ENCODE measurements around a stretch of chr17.

GRCh38 chr17:63399681-63400264 is 46.3 kb downstream of the CYB561 start:
- RAMPAGE, long total RNA = no peak
- RRBS = no CpG with 5 or more reads among the region's 5 CpGs
PRO-cap:
- standard = no peak
- CoPRO, capped RNA only, 2 experiments = no peak in any of the 2 experiments
- CoPRO, capped and uncapped RNA, 2 experiments = no peak in any of the 2 experiments
- CoPRO, uncapped RNA only, 2 experiments = no peak in any of the 2 experiments
CAGE:
- cytosol, long polyA plus RNA = no peak
- long polyA plus RNA = no peak
- nucleolus, long total RNA = no peak
- nucleus, long polyA plus RNA = no peak

DNA sequence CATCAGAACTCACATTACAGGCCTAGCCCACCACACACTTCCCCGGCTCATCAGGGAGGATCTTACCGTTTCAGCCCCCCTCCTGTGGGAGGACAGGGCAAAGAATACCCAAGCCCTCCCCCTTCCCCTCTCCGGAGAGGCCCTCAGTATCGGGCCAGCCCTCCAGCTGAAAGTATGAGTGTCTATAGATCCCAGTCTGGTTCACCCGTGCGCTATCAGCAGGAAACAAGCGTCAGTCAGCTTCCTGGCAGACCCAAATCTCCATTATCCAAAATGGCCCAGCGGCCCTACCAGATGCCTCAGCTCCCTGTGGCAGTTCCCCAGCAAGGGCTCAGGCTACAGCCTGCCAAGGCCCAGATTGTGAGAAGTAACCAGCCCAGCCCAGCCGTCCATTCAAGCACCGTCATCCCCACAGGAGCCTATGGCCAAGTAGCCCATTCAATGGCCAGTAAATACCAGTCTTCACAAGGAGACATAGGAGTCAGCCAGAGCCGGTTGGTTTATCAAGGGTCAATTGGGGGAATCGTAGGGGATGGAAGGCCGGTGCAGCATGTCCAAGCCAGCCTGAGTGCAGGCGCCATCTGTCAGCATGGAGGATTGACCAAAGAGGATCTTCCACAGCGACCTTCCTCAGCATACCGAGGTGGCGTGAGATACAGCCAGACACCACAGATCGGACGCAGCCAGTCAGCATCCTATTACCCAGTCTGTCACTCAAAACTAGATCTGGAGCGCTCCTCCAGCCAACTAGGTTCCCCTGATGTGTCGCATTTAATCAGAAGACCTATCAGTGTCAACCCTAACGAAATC is 25.4 kb downstream of the CYB561 start:
- RAMPAGE, long total RNA = no peak
- RRBS = 12% methylated on average over 3 of the region's 22 CpGs
PRO-cap:
- standard = no peak
- CoPRO, capped RNA only, 2 experiments = no peak in any of the 2 experiments
- CoPRO, capped and uncapped RNA, 2 experiments = no peak in any of the 2 experiments
- CoPRO, uncapped RNA only, 2 experiments = no peak in any of the 2 experiments
CAGE:
- cytosol, long polyA plus RNA = no peak
- long polyA plus RNA = no peak
- nucleolus, long total RNA = no peak
- nucleus, long polyA plus RNA = no peak

GRCh38 chr17:63445474-63445993 is 572 bp downstream of the CYB561 start:
- RAMPAGE, long total RNA = no peak
- RRBS = no CpG with 5 or more reads among the region's 32 CpGs
PRO-cap:
- standard = no peak
- CoPRO, capped RNA only, 2 experiments = no peak in any of the 2 experiments
- CoPRO, capped and uncapped RNA, 2 experiments = no peak in any of the 2 experiments
- CoPRO, uncapped RNA only, 2 experiments = no peak in any of the 2 experiments
CAGE:
- cytosol, long polyA plus RNA = no peak
- long polyA plus RNA = no peak
- nucleolus, long total RNA = no peak
- nucleus, long polyA plus RNA = no peak

DNA sequence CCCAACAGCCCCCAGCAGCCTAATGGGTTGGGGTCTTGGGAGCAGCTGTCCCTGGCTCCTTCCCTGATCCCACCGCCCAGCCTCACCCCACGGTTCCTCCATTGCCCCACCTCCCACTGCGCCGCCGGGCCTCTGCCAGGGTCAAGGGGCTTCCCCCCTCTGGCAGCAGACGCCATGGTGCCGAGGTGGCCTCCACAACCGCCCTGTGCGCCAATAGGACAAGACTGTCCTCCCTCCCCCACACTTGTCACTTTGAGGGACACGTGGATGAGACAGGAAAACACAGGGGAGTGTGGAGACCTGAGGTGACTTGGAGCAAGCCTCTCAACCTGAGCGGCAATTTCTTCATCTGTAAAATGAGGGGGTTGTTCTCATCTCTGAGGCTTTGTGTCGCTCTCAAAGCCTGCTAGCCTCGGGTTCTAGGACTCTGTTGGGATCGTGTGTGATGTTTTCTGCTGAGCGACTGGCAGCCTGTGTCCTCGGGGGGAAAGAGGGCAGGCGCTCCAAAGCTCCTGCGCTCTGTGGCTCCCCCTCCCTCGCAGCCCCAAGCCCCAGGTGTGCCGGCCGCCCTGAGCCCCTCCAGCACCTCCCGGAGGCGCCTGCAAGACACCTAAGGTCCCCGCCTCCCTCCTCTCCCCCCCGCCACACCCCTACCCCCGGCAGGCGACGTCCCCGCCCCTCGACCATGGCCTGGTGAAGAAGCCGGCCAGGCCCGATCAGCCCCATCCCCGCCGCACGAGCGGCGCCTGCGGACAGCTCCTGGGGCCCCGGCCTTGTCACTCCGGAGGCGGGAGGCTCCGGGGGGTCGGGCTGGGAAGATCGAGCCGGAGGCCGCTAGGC is 728 bp upstream of the ACE start:
- RAMPAGE, long total RNA = no peak
- RRBS = 12% methylated on average over 18 of the region's 46 CpGs
PRO-cap:
- standard = unidirectional peak, plus-strand start at position 725 of the sequence
- CoPRO, capped RNA only, 2 experiments = peak in 2 of 2 experiments; most common plus-strand start position 686 of the sequence (in 2); most common minus-strand start position 362 of the sequence (in 1)
- CoPRO, capped and uncapped RNA, 2 experiments = no peak in any of the 2 experiments
- CoPRO, uncapped RNA only, 2 experiments = no peak in any of the 2 experiments
CAGE:
- cytosol, long polyA plus RNA = no peak
- long polyA plus RNA = no peak
- nucleolus, long total RNA = no peak
- nucleus, long polyA plus RNA = no peak

- RAMPAGE, long total RNA = no peak
- RRBS = no CpG with 5 or more reads among the region's 3 CpGs
PRO-cap:
- standard = no peak
- CoPRO, capped RNA only, 2 experiments = no peak in any of the 2 experiments
- CoPRO, capped and uncapped RNA, 2 experiments = no peak in any of the 2 experiments
- CoPRO, uncapped RNA only, 2 experiments = peak in 1 of 2 experiments; most common plus-strand start chr17:63611725 (in 1); most common minus-strand start chr17:63611679 (in 1)
CAGE:
- cytosol, long polyA plus RNA = no peak
- long polyA plus RNA = no peak
- nucleolus, long total RNA = no peak
- nucleus, long polyA plus RNA = no peak
These were observed 10.7 kb downstream of the TACO1 start for GRCh38 chr17:63611356-63611890.

- RAMPAGE, long total RNA = no peak
- RRBS = 2% methylated on average over 19 of the region's 52 CpGs
PRO-cap:
- standard = bidirectional peak, plus-strand start at chr17:63622860, minus-strand start at chr17:63622761
- CoPRO, capped RNA only, 2 experiments = no peak in any of the 2 experiments
- CoPRO, capped and uncapped RNA, 2 experiments = no peak in any of the 2 experiments
- CoPRO, uncapped RNA only, 2 experiments = no peak in any of the 2 experiments
CAGE:
- cytosol, long polyA plus RNA = no peak
- long polyA plus RNA = no peak
- nucleolus, long total RNA = no peak
- nucleus, long polyA plus RNA = no peak
These were observed 389 bp downstream of the MAP3K3 start for GRCh38 chr17:63622633-63622978.

GRCh38 chr17:63740818-63741212 is 784 bp downstream of the STRADA start:
- RAMPAGE, long total RNA = no peak
- RRBS = no CpG with 5 or more reads among the region's 6 CpGs
PRO-cap:
- standard = no peak
- CoPRO, capped RNA only, 2 experiments = no peak in any of the 2 experiments
- CoPRO, capped and uncapped RNA, 2 experiments = no peak in any of the 2 experiments
- CoPRO, uncapped RNA only, 2 experiments = no peak in any of the 2 experiments
CAGE:
- cytosol, long polyA plus RNA = no peak
- long polyA plus RNA = no peak
- nucleolus, long total RNA = no peak
- nucleus, long polyA plus RNA = no peak

DNA sequence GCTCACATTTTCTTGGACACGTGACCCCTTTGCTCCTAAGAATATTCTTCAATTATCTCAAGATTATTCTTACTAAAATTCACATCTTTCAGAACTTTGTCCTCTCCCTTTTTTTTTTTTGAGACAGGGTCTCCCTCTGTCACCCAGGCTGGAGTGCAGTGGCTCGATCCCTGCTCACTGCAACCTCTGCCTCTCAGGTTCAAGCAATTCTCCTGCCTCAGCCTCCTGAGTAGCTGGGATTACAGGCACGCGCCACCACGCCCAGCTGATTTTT is 8.8 kb upstream of the STRADA start:
- RAMPAGE, long total RNA = no peak
- RRBS = no CpG with 5 or more reads among the region's 5 CpGs
PRO-cap:
- standard = no peak
- CoPRO, capped RNA only, 2 experiments = no peak in any of the 2 experiments
- CoPRO, capped and uncapped RNA, 2 experiments = no peak in any of the 2 experiments
- CoPRO, uncapped RNA only, 2 experiments = no peak in any of the 2 experiments
CAGE:
- cytosol, long polyA plus RNA = no peak
- long polyA plus RNA = no peak
- nucleolus, long total RNA = no peak
- nucleus, long polyA plus RNA = no peak

DNA sequence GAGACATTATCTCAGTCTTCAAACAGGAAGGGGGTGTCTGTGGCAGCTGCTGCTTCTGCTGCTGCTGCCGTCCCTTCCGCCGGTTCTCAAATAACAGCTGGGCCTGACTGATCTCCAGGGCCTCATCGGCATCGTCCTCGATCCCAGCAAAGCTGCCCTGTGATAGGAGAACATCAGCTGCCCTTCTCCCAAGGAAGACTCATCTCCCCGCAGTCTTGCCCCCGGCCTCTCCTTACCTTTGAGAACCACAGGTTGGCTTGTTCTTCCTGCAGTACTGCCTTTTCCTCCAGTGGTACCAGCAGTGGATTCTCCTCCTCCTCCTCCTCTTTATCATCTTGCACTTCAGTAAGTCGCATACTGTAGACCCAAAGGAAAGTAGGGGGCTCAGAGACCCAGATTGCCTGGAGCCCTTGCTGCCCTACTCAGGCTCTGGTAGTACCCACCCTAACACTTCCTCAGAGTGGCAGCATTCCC is 5.7 kb upstream of the PSMC5 start:
- RAMPAGE, long total RNA = no peak
- RRBS = no CpG with 5 or more reads among the region's 9 CpGs
PRO-cap:
- standard = no peak
- CoPRO, capped RNA only, 2 experiments = no peak in any of the 2 experiments
- CoPRO, capped and uncapped RNA, 2 experiments = peak in 1 of 2 experiments; most common plus-strand start position 82 of the sequence (in 1)
- CoPRO, uncapped RNA only, 2 experiments = peak in 1 of 2 experiments; most common plus-strand start position 235 of the sequence (in 1); most common minus-strand start position 92 of the sequence (in 1)
CAGE:
- cytosol, long polyA plus RNA = no peak
- long polyA plus RNA = no peak
- nucleolus, long total RNA = no peak
- nucleus, long polyA plus RNA = no peak

DNA sequence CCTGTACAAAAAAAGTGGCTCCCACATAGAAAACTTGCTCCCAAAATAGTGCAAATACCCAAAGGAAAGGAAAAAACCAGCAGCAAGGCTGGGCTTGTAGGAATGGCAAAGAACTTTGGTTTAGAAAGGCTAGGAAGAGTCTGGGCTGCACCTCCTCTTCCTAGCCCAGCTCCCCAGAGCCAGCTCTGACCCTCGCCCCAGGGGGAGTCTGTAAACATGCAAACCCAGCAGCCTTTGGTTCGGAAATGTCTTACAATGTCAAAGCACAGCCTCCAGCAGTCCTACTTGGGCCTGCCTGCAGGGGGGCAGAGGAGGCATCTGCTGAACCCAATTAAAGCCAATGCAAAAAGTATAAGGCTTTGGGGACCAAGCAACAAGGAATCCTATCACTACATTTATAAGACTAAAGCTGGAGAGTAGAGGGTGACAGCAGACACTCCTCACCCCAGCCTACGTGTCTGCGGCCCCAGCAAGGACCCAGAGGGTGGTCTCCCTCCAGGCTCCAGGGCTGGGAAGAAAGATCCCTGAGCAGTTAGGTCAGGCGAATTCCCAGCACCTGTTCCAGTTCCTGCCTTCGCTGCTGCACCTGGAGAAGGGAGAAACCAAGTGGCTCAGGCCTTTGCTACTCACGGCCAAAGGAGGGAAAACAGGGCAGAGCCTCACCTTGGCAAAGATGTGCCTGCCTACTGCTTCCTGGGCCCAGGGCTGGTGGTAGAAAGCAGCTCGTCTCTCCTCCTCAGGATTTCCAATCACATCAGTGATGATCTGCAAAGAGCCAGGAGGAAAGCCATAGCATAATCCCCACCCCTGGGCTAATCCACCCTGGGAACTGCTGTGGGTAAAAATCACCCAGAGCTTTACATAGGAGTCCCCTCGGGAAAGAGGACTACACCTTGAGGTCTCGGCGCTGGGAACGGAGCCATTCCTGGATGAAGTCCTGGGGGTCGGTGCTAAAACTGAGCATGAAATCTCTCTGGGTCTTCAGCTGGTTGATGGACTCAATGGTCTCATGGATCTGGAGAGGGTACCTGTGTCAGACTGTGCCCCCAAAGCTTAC is 5.3 kb upstream of the FTSJ3 start:
- RAMPAGE, long total RNA = no peak
- RRBS = no CpG with 5 or more reads among the region's 13 CpGs
PRO-cap:
- standard = no peak
- CoPRO, capped RNA only, 2 experiments = no peak in any of the 2 experiments
- CoPRO, capped and uncapped RNA, 2 experiments = no peak in any of the 2 experiments
- CoPRO, uncapped RNA only, 2 experiments = peak in 2 of 2 experiments; most common plus-strand start position 400 of the sequence (in 1); most common minus-strand start position 122 of the sequence (in 1)
CAGE:
- cytosol, long polyA plus RNA = no peak
- long polyA plus RNA = no peak
- nucleolus, long total RNA = no peak
- nucleus, long polyA plus RNA = no peak

DNA sequence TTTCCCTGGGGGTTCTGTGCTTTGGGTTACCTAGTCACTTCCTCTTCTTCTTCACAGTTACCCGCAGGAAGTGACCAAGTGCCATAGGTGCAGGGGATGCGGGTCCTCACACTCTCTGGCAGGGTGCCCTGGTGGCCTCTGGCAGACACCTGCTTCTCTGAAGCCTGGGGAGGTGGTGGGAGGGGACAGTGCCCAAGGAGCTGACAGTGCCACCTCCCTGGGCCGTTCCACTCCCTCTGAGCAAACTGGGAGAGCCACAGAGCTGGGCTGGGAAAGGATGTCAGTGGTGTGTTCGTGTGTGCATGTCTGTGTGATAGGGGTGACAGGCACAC is 18.2 kb downstream of the SCN4A start:
- RAMPAGE, long total RNA = no peak
- RRBS = no CpG with 5 or more reads among the region's 4 CpGs
PRO-cap:
- standard = no peak
- CoPRO, capped RNA only, 2 experiments = no peak in any of the 2 experiments
- CoPRO, capped and uncapped RNA, 2 experiments = no peak in any of the 2 experiments
- CoPRO, uncapped RNA only, 2 experiments = no peak in any of the 2 experiments
CAGE:
- cytosol, long polyA plus RNA = no peak
- long polyA plus RNA = no peak
- nucleolus, long total RNA = no peak
- nucleus, long polyA plus RNA = no peak

DNA sequence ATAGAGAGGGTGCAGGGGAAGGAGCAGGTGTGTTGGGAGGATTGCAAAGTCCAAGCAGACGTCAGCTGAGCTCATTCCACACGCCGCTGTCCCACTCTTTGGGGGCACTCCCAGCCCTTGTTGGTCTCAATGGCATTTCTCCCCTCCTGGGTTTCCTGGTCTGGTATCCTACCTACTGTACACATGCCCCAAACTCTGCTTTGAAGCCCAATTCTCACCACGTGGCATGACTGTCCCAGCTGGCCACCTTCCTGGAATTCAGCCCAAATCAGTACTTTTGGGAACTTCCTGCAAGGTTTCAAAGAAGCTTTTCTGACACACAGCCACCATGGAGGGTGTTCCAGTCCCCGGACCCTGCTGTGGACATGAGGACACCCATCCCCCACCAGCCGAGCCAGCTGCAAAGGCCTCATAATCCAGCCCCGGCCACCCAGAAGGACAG is 18.2 kb upstream of the ICAM2 start:
- RAMPAGE, long total RNA = no peak
- RRBS = no CpG with 5 or more reads among the region's 7 CpGs
PRO-cap:
- standard = no peak
- CoPRO, capped RNA only, 2 experiments = no peak in any of the 2 experiments
- CoPRO, capped and uncapped RNA, 2 experiments = no peak in any of the 2 experiments
- CoPRO, uncapped RNA only, 2 experiments = no peak in any of the 2 experiments
CAGE:
- cytosol, long polyA plus RNA = no peak
- long polyA plus RNA = no peak
- nucleolus, long total RNA = no peak
- nucleus, long polyA plus RNA = no peak

- RAMPAGE, long total RNA = no peak
- RRBS = no CpG with 5 or more reads among the region's 7 CpGs
PRO-cap:
- standard = no peak
- CoPRO, capped RNA only, 2 experiments = no peak in any of the 2 experiments
- CoPRO, capped and uncapped RNA, 2 experiments = no peak in any of the 2 experiments
- CoPRO, uncapped RNA only, 2 experiments = no peak in any of the 2 experiments
CAGE:
- cytosol, long polyA plus RNA = no peak
- long polyA plus RNA = no peak
- nucleolus, long total RNA = no peak
- nucleus, long polyA plus RNA = no peak
These were observed 27.3 kb upstream of the ICAM2 start for GRCh38 chr17:64047737-64048131.

GRCh38 chr17:64091996-64092651 is 37.8 kb downstream of the ERN1 start:
- RAMPAGE, long total RNA = no peak
- RRBS = no CpG with 5 or more reads among the region's 5 CpGs
PRO-cap:
- standard = no peak
- CoPRO, capped RNA only, 2 experiments = no peak in any of the 2 experiments
- CoPRO, capped and uncapped RNA, 2 experiments = no peak in any of the 2 experiments
- CoPRO, uncapped RNA only, 2 experiments = no peak in any of the 2 experiments
CAGE:
- cytosol, long polyA plus RNA = no peak
- long polyA plus RNA = no peak
- nucleolus, long total RNA = no peak
- nucleus, long polyA plus RNA = no peak

DNA sequence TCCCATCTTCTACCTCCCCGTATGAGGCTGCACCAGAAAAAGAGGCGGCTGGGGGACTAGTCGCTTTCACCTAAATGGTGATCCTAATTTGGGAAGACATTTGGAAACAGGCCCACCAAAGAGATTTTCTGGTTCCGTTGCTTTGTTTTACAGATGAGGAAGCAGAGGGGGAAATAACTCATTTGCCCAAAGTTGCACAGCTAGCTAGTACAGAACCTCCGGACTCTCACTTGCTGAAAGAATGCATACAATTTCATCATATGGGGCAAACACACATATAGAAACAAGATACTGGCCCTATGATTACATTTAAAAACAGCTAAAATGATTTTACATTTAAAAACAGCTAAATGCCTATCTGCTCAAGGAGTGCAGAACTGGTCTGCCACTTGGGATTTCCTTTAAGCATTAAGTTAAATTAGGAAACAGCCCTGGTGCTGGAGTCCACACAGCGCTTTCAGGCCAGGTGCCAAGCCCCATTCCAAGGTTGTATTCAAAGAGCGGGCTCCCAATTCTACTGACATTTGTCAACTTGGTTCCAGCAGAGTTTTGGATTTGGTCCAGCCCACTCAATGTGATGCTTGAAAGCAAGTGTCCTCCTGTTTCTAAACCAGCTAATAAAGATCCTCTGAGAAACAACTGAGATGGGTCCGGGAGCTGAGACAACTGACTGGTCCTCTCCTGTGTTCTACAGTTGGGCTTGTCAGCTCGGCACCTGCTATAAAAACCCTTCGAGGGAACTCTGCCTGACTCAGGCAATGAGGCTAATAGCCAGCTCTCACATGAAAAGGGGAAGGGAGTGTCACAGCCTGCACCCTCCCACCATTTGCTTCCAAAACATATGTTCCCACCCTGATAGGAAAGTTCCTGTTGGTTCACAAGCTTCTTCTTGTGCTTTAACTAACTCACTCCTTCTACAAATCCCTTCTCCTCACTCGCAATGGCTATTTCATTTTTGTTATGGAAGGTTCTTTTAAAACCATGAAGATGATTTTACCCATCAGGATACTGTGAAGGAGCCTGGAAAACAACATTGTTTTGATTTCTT is 11.6 kb downstream of the ERN1 start:
- RAMPAGE, long total RNA = no peak
- RRBS = no CpG with 5 or more reads among the region's 11 CpGs
PRO-cap:
- standard = unidirectional peak, minus-strand start at position 744 of the sequence
- CoPRO, capped RNA only, 2 experiments = no peak in any of the 2 experiments
- CoPRO, capped and uncapped RNA, 2 experiments = no peak in any of the 2 experiments
- CoPRO, uncapped RNA only, 2 experiments = no peak in any of the 2 experiments
CAGE:
- cytosol, long polyA plus RNA = no peak
- long polyA plus RNA = no peak
- nucleolus, long total RNA = no peak
- nucleus, long polyA plus RNA = no peak

GRCh38 chr17:64130243-64131057 is 506 bp upstream of the ERN1 start:
- RAMPAGE, long total RNA = no peak
- RRBS = 22% methylated on average over 19 of the region's 57 CpGs
PRO-cap:
- standard = bidirectional peak, plus-strand start at chr17:64130395, minus-strand start at chr17:64130144
- CoPRO, capped RNA only, 2 experiments = peak in 1 of 2 experiments; most common plus-strand start chr17:64130340 (in 1)
- CoPRO, capped and uncapped RNA, 2 experiments = peak in 1 of 2 experiments; most common plus-strand start chr17:64130365 (in 1)
- CoPRO, uncapped RNA only, 2 experiments = peak in 2 of 2 experiments; most common plus-strand start chr17:64130331 (in 1)
CAGE:
- cytosol, long polyA plus RNA = no peak
- long polyA plus RNA = no peak
- nucleolus, long total RNA = no peak
- nucleus, long polyA plus RNA = no peak

- RAMPAGE, long total RNA = no peak
- RRBS = no CpG with 5 or more reads among the region's 4 CpGs
PRO-cap:
- standard = no peak
- CoPRO, capped RNA only, 2 experiments = no peak in any of the 2 experiments
- CoPRO, capped and uncapped RNA, 2 experiments = no peak in any of the 2 experiments
- CoPRO, uncapped RNA only, 2 experiments = no peak in any of the 2 experiments
CAGE:
- cytosol, long polyA plus RNA = no peak
- long polyA plus RNA = no peak
- nucleolus, long total RNA = no peak
- nucleus, long polyA plus RNA = no peak
These were observed 22.5 kb upstream of the ERN1 start for GRCh38 chr17:64152389-64152953.

DNA sequence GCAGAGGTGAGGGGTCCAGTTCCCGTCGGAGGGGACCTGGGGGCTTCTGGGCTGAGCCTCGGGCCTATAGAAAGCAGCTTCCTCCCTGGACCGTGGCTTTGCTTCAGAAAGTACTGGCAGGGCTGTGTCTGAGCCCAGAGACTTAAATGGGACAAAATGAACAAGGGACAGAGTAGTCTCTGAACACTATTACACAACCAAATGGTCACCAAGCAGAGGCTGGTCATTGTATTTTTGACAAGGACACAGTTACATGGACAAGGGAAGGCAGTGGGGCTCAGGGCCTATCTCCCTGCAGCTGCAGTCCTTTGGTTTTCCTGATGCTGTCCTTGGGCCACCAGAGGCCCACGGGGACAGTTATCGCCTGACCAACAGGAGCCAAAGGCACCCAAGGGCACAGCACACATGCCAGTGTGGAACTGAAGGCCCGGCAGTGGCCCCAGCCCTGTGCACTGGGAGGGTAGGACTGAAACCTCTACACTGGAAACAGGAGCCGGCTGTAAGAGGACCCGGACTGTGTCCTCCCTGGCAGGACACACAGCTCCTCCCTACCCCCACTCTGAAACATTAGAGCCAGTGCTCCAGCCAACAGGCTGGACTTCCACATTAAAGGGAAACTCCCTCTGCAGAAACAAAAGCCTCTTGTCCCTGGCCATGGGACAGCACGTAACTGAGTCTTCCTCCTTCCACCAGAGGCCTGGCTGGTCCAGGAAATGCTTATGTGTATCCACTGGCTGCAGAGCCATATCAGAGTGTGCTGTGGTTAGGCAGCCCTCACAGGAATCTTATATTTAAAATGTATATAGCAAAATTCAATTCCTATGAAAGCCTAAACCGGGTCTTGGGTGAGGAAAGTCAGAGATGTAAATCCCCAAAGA is 26.1 kb upstream of the ERN1 start:
- RAMPAGE, long total RNA = no peak
- RRBS = 95% methylated on average over 2 of the region's 11 CpGs
PRO-cap:
- standard = no peak
- CoPRO, capped RNA only, 2 experiments = no peak in any of the 2 experiments
- CoPRO, capped and uncapped RNA, 2 experiments = no peak in any of the 2 experiments
- CoPRO, uncapped RNA only, 2 experiments = no peak in any of the 2 experiments
CAGE:
- cytosol, long polyA plus RNA = no peak
- long polyA plus RNA = no peak
- nucleolus, long total RNA = no peak
- nucleus, long polyA plus RNA = no peak